ENCODE measurements around a stretch of chr20.

DNA sequence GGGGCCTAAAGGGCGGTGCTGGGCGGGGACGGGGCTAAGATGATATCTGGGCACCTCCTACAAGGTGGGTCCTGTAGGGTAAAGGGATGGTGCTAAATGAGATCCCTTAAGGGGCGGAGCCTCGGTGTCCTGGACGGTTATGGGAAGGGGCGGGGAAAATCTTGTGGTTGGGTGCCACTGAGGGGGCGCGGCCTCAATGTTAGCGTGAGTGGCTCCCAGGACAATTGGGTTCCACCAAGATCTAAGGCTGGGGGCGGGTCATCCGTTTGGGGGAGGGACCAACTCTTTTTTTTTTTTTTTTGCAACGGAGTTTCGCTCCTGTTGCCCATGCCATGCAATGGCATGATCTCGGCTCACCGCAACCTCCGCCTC is 706 bp downstream of the SPAG4 start:
- RRBS, result no CpG with 5 or more reads among the region's 17 CpGs

DNA sequence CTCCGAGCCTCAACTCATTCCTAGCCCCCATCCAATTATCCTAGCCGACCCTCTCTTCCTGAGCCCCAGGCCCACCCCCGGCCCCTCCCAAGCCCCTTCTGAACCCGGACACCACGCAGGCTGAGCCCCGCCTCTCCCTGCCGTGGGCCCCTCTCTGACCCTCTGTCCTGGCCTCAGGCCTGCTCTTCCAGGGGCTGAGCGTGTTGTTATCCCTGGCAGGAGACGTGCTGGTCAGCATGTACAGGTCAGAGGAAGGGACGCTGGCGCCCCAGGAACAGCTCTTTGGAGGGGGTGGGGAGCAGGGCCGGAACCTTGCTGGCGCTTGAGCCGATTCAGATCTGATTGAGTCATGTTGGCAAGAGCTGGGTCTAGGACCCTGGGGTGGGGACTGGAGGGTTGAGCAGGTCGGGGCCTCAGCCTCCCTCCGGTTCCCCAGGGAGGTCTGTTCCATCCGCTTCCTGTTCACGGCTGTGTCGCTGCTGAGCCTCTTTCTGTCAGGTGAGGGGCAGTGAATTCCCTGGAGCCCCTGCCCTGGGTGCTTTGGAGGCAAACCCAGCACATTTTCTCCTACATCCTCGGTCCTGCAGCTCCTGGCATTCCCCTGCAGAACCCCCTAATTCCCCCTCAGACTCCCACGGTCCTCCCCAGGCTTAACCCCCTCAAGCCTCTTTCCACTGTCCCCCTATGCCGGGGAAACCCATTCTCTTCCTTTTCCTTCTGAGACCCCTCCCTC is 1.9 kb downstream of the SPAG4 start:
- RRBS, result 3% methylated on average over 6 of the region's 22 CpGs

DNA sequence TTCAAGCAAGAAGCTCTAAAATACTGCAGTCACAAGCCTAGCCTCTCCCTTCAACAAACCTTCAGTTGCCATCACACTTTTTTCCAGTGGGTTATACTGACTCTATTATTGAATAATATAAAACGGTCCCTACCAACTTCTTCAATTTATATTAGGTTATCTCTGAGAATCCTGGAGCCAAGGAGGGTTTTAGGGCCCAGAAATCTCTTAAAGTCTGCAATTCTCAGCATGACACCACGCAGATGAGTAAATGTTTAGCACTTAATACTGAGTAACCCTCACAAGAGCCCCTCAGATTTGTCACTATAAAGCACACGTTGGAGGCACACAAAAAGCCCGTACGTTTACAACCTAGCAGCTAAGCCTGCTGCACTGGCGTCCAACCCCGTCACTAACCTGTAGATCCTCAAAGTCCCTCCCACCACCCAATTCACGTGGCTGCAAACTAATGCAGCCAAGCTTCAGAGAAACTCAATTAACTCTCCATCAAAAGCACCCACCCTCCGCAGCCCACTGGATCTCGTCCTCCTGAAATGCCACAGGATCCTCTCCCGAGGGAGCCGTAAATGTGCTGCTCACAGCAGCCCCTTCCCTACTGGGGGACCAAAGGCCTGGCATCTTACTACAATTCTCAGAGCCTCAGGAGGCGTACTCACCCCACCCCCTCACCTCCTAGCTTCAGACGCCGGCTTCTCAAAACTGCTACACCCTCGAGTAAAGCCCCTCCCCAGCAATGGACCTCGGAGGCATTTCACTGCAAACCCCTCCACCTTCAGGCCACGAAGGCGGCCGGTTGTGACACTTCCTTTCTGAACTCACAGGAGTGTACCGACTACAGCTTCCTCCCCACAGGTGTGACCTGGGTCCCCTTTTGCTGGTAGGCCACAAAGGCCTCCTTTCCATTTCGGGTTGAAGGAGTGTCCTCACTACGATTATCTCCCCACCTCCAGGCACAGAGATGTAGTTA is 1.0 kb downstream of the CPNE1 start:
- RRBS, result 2% methylated on average over 5 of the region's 23 CpGs

DNA sequence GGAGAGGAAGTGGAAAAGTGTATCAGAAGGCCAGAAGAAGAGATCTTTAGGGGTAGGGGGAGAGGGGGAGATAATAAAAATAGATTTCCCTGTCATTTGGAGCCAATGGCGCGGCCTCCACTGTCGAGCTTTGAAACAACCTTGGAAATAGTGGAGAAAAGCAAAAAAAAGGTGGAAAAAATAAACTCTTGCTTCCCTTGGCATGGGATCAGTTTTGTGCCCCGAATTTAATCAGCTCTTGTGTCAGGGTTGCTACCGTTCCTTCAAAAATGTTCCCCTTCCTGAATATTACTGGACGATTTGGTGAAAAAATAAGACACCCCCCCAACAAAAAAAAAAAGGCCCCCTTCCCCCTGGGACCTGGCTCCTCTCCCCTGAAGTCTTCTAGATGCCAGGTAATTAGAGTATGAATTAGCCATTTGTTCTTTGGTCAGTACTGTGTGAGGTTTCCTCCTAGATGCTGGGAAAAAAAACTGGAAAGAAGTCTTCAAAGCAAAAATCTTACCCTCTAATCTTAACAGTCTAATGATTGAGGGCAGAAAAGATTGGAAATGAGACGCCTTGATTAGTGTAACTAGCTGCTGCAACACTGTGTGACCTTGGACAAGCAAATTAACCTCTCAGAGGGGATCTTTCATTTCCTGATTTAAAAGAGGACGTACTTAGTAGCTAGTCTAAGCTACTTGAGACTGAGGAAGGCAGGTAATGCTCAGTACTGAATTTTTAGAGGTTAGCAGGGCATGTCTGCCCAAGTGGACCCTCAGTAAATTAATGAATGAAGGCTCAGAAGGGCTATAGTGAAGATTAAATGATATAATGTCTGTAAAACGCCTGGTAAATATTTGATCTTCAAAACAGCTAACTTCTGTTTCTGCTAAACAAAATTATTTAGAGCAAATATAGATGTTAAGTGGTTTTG is 937 bp upstream of the RBM39 start:
- RRBS, result no CpG with 5 or more reads among the region's 9 CpGs

- RRBS, result no CpG with 5 or more reads among the region's 7 CpGs
These were observed 3.0 kb downstream of the SCAND1 start for GRCh38 chr20:35951319-35951733.

DNA sequence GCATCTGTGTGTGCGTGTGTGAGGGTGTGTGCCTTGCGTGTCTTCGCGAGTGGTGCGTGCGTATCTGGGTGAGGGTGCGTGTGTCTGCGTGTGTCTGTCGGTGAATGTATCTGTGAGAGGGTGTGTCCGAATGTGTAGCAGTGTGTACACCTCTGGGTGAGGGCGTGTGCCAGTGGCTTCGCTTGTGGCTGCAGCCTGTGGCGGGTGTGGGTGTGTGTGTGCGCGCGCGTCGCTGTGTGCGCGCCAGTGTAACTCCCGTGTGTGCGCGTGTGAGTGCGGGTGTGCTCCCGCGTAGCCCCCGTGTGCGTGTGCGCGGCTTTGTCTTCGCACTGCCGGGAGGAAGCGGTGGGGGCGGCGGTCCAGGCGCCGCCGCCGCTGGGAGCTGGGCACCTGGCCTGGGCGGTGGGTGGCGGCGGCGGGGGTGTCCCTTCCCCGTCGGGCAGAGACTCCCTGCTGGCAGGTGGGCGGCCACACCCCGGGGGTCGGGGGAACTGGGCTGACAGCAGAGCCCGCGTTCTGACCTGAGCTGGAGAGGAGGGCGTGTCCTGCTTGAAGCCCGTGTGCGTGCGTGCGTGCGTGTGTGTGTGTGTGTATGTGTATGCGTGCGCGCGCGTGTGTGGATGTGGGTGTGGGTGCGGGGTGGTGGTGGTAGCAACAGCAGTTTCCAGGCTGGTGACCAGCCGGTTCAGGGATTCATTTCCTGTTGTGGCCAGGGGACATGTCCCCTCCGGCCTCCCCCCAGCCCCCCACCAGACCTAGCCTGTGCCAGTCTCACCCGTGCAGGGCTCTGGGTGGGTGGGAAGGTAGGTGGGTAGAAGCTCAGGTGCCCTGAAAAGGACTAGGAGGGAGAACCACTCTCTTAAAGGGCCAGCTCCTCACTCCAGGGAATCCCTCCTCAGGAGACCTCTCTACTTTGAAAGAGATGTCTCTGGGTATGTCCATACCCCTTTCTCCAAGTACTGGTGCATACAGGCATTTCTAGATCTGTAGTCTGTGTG is 61.1 kb upstream of the EPB41L1 start:
- RRBS, result no CpG with 5 or more reads among the region's 65 CpGs

DNA sequence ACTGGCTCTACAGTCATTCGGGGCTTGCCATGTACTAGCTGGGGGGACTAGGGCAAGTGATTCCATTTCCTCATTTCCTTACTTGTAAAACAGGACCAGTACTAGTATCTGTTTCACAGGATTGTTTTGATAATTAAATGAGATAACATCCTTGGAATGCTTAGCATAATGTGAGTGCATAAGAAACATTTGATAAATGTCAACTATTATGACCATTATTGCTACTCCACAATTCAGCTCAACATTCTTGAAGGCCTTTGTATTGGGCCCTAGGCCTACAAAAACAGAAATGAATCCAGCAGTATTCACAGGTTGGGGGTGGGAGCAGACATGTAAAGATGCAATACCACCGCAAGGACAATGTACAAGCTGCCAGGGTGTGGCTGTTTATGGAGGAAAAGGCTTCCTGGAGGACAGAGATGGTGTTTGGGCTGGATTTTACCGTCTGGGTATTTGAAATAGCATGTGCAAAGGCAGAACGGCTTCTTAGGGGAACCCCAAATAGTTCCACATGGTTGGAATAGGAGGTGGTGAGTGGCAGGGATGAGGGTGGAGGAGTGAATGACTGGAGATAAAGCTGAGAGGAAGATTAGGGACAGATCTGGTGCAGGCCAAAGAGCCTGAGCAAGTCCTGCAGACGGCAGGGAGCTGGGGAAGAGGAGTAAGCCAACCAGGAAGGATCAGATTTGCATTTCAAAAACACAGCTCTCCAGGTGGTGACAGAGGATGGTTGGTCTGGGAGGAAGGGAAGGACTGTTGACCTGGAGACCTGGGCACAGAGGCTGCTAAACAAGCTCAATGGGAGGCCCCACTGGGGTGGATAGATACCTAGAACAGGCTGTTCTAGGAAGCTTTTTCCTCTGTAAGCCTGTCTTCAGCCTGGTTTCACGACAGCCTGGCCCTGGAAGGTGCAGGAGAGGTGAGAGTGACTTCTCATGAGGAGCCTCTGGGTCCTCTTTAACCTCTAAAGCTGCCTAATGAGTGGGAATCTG is 57.0 kb upstream of the EPB41L1 start:
- RRBS, result no CpG with 5 or more reads among the region's 6 CpGs

DNA sequence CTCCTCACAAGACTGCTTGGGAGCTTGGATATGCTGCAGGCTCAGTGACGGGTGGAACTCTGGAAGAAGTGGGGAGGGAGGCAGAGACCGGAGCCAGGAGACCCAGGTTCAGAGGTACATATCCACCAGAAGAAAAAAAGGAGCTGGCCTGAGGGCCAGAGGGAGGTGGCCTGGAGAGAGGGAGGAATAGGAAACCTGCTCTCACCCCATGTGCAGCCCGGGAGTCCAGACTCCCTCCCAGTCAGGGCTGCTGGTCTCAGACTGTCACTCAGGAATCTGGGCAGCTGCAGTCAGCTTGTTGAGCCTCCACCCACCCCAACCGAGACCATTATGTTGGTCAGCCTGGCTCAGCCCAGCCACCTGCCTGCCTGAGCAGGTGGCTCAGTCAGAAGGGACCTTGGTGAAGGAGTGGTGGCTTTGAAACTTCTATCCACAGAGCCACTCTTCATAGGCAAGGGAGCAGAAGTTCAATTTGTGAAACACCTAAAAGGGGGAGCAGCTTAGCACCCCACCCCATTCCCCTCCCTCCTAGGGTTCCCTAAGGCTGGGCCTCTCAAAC is 53.4 kb upstream of the EPB41L1 start:
- RRBS, result no CpG with 5 or more reads among the region's 4 CpGs

- RRBS, result no CpG with 5 or more reads among the region's 18 CpGs
These were observed 1.3 kb downstream of the EPB41L1 start for GRCh38 chr20:36155514-36156603.

DNA sequence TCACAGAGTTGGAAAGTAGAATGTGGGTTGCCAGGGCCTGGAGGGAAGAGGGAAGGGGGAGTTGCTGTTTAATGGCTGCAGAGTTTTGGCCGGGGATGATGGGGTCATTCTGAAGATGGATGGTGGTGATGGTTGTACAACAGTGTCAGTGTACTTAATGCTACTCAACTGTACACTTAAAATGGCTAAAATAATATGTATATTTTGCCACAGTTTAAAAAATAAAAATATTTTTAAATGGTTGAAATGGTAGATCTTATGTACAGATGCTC is 18.1 kb downstream of the AAR2 start:
- RRBS, result no CpG with 5 or more reads among the region's 1 CpG

GRCh38 chr20:36256722-36257090 is 20.4 kb downstream of the AAR2 start:
- RRBS, result no CpG with 5 or more reads among the region's 2 CpGs

DNA sequence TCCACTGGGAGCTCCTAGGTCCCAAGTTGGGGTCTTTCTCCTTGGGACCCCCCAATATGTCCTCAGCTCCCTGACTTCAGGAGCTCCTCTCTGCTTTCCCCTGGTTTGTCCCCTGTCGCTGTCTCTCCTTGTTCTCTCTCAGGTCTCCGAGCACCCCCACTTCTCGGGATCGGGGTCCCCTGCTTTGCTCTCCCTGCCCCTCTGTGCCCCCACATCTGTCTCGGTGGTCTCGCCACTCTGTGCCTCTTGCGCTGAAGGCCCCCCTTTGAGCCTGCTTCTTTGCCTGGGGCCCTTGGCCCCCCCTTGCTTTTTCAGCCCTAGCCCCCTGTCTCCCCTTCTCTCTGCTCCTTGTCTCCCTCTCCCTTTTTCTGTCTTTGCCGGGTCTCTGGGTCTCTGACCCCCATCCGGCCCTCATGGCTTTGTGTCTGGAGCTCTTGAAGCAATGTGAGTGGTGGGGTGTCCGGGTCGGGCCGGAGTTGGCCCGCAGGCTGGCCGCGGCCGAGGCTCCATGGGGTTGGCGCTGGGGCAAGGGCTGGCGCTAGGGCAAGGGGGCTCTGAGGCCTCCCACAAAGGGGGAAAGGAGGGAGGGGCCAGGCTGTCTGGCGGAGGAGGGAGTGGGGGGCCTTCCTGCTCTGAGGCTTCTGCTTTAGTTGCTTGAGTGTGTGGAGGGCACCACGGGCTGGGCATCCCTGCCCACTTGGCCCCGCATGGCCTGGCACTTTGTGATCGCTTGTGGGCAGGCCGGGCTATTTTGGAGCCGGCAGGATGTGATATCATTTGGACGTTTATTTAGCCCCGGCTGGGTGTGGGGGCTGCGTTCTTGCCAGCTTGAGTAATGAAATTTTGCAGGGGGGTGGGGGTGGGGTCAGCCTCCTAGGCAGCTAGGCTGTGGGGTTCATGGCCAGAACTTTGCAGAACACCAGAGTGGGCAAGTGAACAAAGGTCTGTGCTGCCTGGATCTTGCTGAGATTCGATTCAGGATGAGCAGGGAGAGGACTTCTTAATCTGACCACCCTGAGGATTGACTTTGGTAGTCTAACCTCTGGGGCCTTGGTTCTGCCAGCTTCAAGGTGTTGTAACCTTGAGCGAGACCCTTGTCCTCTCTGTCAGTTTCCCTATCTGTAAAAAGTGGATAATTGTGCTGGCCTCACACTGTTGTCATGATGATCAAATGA is 78.8 kb upstream of the MYL9 start:
- RRBS, result 4% methylated on average over 3 of the region's 29 CpGs

DNA sequence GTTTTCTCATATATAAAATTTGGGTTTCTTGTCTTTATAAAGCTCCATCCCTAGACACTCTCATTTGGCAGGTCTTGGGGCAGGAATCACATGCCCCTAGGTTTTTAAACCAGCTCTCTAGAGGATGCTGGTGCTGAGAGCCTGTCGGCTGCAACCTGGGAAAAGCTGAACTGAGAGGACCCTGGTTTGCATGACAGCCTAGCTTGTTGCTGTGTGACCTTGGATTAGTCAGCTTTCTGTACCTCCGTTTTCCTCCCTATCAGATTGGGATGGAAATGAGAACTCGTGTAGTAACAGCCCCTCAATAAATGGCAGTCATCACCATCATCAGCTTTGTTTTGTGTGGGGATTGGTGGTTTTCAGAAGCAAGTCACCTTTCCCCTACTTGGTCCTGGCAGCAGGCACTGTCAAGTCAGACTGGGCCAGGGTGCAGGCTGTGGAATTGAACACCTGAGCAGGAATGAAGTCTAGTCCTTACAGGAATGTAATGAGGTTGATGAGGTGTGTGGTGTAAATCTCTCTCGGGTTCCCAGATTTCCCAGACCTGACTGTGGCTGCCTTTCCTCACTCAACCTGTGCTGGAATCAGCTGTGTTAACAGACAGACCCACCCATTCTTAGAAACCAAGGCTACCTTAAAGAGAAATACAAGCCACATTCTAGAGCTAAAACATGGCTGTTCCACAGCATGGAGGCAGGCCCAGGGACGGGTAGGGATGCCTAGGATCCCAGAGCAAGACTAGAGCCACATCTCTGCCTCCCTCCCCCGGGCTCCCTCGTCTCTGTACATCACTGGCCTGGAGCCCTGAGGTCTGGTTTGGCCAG is 75.1 kb upstream of the MYL9 start:
- RRBS, result no CpG with 5 or more reads among the region's 7 CpGs

- RRBS, result no CpG with 5 or more reads among the region's 5 CpGs
These were observed 73.0 kb upstream of the MYL9 start for GRCh38 chr20:36468317-36468757.

GRCh38 chr20:36527960-36528950 is 13.1 kb upstream of the MYL9 start:
- RRBS, result no CpG with 5 or more reads among the region's 28 CpGs

GRCh38 chr20:36540114-36540846 is 1.0 kb upstream of the MYL9 start:
- RRBS, result 83% methylated on average over 7 of the region's 20 CpGs

DNA sequence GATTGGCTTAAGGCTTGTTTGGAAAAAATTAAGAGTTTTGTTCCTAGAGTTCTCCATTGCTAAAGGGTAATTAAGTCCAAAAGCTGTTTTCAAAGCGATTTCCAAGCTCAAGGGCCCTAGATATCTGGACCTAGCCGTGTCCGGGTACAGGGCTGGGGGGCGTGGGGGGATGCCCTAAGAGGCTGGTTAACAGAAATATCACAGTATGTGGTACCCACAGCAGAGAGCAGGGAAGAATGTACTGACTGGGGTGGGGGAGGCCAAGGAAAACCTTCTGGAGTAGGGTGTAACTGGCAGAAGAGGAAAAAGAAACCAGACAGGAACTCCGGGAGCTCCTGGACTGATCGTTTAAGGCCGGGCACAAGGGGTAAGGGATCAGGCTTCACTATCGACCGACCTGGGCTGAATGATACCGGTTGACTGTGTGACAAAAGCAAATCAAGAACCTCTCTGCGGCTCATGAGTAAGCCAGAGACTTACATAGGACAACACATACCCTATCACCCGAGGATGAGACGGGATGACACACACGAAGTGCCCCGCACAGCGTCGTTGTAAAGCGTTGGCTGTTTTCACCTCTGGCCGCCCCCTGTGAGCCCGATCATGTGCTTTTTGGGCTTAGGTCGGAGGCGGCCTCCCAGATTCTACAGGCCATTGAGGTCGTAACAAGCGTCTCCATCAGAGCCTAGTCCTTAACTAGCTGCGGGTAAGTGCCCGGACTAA is 820 bp upstream of the TGIF2 start:
- RRBS, result 36% methylated on average over 5 of the region's 26 CpGs

- RRBS, result no CpG with 5 or more reads among the region's 7 CpGs
These were observed 607 bp downstream of the SLA2 start for GRCh38 chr20:36645448-36645730.

DNA sequence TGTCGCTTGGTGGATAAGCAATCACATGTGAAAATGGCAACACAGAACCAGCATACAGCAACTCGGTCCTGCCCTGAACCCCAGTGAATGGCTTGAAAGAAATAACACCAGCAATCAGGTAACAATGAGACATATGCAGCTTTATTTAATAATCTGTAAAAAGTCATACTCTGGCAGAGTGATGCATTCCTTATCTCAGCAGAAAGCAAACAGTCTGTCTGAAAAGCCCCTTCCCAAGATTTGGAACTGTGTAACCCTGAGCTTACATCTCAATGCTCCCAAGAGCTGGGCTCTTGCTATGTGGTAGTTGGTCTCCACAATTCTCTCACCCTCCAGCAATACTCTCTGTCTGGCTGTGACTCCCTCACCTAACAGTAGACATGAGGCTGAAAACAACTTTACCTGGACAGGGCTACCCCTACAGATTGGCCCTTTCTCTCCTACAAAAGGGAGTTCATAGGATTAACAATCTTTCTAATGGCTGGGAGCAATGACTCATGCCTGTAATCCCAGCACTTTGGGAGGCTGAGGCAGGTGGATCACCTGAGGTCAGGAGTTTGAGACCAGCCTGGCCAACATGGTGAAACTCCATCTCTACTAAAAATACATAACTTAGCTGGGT is 5.8 kb upstream of the SLA2 start:
- RRBS, result no CpG with 5 or more reads among the region's 2 CpGs

DNA sequence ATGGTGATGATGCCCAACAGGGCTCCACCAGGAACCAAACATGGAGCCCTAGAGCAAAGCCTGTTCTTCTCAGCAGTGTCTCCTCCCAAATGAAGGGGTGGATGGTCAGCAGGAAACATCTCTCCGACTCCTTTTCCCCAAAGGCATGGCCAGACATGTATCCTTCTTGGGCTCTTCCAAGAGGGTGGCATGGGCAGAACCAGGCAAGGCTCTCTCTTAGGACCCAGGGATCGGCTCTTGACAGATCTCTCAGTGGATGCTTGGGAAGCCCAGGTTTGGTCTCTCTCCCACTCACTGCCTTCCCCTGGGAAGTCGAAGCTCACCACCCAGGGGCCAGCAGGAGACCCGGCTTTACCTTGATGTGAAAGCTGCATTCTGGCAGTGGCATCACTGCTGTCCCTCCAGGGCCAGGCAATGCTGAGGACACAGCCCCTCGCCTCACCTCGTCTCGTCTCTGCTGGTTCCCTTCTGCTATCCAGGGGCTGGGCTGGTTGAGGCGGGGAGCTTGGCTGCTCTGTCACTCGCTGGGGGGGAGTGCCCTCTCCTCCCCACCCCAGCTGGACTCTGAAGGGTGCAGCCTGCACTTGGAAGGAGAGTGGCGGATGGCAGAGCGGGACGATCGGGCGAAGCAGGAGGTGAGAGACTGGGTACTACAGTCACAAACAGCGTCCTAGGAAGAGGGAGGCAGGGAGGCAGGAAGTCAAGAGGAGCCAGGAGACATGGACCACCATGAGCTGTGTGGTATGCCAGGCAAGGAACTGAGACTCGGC is 12.6 kb upstream of the DSN1 start:
- RRBS, result no CpG with 5 or more reads among the region's 16 CpGs

Data from AG10803 (cell line).